Cardiac fibroblast (primary cell): ENCODE data around the gene NUDC.

DNA sequence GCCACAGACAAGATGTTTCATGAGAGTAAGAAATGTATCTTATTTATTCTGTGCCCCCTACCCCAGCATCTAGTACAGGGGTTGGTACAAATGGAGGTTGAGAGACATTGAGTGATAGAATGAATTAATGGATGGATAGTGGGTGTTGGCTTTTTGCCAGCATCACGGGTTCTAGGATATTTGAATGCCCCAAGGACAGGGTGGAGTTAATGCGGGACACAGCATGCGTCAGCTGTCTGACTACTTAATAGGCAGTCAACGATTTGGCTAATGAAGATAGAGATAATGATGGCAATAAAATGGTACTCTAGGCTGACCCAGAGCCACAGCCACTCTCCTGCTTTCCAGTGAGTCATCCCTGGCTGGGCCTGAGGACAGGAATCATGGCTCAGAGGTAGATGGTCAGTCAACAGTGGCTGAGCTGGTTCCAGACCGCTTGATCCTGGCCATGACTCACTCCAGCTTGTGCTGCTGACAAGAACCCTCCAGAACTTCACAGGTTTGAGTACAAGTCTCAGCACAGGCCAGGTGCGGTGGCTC, 6.3 kb downstream of the NR0B2 start:
- RRBS, result no CpG with 5 or more reads among the region's 6 CpGs

- RRBS, result no CpG with 5 or more reads among the region's 6 CpGs
Observed at GRCh38 chr1:26910093-26911040, 3.4 kb downstream of the NR0B2 start.

- RRBS, result no CpG with 5 or more reads among the region's 8 CpGs
Observed at GRCh38 chr1:26911559-26912371, 2.0 kb downstream of the NR0B2 start.

GRCh38 chr1:26921160-26922187, at the start of gene NUDC:
TSS of gene NUDC (plus strand) at chr1:26921743.
- RRBS, result 1% methylated on average over 17 of the region's 79 CpGs

GRCh38 chr1:27260611-27261303, 26.3 kb downstream of the WDTC1 start:
- RRBS, result no CpG with 5 or more reads among the region's 5 CpGs

- RRBS, result 64% methylated on average over 10 of the region's 25 CpGs
Observed at GRCh38 chr1:27360977-27361425, 5.8 kb downstream of the MAP3K6 start.

DNA sequence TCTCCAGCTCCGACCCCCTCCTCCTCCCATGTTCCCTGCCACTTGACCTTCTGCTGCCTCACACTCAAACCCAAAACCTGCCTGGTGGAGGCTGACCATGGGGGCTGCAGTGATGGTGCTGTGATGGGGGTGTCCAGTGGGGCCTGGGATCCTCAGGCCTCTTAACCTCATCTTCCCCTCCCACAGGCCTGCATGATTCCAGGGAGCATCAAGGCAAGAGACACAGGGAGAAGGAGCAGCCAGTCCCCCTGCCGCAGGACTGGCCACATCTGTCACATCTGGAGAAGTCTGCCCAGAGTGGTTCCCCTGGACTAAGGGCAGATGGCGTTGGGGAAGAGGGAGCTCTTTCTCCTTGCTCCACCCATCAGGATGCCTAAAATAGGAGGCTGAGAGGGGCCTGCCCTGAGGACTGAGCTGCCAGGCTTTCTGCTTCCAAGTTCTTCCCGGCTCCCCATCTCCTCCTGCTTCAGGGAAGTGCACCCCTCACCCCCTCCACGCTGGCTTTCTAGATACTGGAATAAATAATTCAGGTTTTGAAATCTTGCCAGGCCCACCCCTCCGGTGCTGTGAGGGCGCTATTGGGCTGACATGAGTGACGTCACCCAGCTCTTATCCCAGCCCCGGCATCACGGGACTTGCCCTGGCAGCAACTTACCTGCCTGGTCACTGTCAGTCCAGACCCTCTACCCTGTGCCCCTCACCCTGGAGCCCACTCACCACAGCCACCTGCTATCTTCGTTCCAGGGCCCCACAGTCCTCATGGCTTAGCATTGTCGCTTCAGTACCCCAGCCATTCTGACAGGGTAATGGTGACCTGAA, 1.1 kb upstream of the GPR3 start:
- RRBS, result 3% methylated on average over 4 of the region's 12 CpGs

DNA sequence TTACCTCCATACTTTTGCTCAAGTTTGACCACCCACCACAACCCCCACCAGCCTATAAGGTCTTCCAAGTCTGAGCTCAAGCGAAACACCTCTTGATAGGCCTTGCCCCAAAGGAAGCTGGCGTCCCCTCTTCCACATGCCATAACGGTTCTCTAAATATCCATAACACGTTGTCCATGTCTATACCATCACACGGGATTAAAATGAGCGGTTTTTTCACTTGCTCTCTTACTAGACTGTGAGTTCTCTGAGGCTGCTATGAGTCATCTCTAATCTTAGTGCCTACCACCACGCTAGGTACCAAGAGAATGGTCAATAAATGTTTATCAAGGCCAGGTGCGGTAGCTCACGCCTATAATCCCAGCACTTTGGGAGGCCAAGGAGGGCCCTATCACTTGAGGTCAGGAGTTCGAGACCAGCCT, 41.0 kb downstream of the WASF2 start:
- RRBS, result no CpG with 5 or more reads among the region's 10 CpGs

DNA sequence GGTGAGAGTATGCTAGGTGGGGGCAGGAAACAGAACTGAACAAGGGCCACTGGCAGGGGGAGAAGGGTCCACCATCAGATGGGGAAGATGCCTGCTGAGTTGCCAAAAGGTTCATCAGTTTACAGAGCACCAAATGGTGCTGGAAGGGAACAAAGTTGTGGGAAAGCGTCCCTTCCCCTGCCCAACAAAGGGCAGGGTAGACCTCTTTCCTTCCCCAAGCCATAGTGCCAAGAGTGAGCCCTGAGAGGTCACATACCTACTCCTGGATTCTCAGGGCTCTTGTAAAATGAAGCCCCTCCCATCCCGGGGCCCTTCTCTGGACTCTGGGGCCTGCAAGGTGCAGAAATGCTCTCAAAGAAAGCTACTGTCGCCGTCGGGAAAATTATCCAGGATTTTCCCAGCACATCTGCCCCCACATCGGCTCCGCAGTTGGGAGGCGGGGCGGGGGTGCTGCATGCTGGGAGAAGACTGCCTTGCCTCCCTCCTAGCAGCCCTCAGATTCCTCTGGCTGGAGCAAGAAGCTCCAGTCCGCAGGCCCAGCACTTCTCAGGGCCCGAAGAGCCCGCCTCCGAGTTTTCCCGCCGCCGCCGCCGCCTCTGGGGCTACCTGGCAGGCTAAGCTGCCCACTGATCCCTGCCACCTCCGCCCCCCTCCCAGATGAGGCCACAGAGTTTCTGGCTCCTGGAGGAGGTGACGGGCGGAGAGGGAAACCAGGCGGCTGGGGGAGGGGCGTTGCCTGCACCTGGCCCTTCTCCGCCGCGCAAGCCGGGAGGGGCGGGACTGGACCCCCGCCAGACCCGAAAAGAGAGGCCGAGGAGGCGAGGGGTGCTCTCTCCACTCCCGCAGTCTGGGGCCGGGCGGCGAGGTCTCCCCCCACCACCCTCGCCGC, 29.1 kb downstream of the AHDC1 start:
- RRBS, result 2% methylated on average over 6 of the region's 38 CpGs

DNA sequence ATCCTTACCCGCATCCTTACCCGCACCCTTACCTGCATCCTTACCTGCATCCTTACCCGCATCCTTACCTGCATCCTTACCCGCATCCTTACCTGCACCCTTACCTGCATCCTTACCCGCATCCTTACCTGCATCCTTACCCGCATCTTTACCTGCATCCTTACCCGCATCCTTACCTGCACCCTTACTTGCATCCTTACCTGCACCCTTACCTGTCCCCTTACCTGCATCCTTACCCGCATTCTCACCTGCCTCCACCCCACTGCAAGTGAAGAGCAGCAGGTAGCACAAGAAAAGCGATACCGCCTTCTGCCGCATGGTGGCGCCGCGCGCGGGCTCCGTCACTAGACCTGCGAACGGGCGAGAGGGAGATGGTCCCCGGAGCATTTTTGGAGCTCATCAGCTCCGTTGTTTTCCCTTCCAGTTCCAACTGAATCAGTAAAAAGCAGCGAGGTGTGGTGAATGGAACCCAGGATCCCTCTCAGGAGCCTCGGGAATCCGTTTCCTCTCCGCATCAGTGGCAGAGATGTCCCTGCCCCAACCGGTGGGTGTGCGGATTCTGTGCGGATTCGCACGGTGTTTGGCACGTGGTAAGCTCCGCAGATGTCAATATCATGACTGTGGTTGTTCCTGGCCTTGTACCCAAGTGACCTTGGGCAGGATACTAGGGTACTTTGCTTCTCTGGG, 2.9 kb downstream of the IFI6 start:
- RRBS, result no CpG with 5 or more reads among the region's 33 CpGs

GRCh38 chr1:27968677-27969238, 9.0 kb downstream of the XKR8 start:
- RRBS, result no CpG with 5 or more reads among the region's 5 CpGs

DNA sequence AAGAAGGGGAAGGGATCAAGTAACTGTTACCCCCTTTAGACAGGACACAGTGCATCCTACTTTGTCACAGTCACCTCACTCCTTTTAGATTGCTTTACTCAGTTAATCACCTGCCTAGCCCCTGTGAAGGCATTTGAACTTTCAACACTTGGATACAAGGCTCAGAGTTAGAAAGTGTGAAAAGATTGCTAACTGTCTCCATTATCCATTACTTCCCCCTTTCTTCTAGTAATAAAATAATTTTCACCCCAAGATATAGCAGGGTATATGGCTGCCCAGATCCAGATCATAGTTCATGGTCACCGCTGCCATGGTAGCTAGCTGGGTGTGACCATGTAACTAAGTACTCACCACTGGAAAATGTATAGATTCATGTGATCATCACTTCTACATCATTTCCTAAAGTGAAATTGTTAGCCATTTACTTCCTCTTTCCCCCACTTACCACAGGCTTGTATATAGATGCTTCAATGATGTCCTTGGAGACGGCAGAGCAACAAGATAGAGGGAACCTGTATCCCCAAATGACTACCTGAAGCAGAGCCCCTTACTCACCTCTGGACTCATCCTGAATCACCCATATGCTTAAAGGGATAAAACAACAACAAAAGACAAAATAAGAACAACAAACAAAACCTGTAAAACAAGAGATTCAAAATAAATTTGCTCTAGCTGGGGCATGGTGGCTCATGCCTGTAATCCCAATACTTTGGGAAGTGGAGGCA, 22.7 kb upstream of the EYA3 start:
- RRBS, result no CpG with 5 or more reads among the region's 2 CpGs

GRCh38 chr1:28135292-28136148, 41.0 kb downstream of the PTAFR start:
- RRBS, result no CpG with 5 or more reads among the region's 15 CpGs

DNA sequence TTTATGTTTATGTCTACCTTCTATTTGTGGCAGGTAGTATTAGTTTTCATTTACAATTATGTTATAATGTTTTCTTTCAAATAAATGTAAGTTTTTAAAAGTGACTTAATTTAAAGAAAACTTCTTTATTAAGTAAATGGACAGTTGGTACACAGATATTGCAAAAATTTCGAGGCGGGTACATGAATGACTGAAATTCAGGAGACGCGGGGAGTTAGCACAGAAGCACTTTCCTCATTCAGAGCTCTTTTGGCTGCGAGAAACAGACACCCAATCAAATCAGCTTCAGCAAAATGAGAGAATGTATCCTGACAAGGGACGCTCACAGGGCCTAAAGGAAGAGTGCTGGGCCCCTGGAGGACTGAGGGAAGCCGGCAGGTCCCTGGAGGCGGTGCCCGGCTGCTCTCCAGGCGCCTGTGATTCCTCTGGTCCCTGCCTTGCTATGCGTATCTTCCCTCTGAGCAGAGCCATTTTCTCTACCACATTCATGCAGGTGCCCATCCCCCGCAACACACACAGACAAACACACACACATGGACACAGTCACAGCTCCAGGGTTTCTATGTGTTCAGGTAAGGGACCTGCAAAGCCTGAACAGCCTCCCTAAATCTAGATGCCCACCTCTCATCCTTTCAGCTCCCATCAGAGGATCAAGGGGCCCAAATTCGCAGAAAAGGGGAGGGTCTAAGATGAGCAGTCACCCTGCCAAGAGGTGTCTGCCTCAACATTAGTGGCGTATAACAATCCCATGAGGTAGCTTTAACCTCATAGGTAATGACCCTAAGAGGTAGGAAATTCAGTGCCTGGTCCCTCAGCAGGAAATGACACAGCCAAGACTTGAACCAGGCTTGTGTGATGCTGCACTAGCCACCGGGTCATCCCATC, 29.2 kb downstream of the PTAFR start:
- RRBS, result 69% methylated on average over 1 of the region's 15 CpGs

DNA sequence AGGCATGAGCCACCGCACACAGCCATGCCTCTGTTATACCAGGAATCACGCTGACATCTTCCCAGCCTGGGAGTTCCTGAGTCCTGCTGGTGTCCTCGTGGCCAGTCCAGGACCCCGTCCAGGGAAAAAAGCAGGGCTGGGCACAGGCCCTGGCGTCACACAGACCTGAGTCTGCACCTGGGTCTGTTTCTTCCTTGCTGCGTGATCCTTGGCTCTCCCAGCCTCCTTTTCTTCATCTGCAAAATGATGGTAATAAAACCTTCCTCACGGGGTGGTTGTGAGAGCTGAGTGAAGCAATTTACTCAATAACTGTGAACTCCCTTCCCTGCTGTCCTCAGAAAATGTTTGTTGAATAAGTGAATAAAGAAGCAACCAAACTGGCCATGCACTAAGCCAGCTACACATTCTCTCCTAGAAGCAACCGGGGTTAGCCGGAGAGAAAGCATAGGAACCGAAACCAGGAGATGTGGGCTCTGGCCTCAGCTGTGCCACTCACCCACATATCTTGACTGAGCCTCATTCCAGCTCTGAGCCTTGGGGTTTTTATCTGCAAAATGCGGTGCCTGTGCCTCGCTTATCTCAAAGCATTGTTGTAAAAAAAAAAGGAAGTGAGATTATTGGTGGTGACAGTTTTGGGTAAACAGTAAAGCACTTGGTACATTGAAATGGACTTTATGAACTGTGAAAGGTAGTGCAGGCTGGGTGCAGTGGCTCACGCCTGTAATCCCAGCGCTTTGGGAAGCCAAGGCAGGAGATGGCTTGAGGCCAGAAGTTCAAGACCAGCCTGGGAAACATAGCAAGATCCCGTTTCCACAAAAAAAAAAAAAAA, 4.0 kb downstream of the PTAFR start:
- RRBS, result no CpG with 5 or more reads among the region's 15 CpGs

GRCh38 chr1:28247698-28248163, 11.6 kb upstream of the SESN2 start:
- RRBS, result no CpG with 5 or more reads among the region's 11 CpGs

- RRBS, result no CpG with 5 or more reads among the region's 14 CpGs
Observed at GRCh38 chr1:28296515-28297439, 32.1 kb upstream of the MED18 start.

- RRBS, result no CpG with 5 or more reads among the region's 9 CpGs
Observed at GRCh38 chr1:28321897-28322784, 6.7 kb upstream of the MED18 start.

DNA sequence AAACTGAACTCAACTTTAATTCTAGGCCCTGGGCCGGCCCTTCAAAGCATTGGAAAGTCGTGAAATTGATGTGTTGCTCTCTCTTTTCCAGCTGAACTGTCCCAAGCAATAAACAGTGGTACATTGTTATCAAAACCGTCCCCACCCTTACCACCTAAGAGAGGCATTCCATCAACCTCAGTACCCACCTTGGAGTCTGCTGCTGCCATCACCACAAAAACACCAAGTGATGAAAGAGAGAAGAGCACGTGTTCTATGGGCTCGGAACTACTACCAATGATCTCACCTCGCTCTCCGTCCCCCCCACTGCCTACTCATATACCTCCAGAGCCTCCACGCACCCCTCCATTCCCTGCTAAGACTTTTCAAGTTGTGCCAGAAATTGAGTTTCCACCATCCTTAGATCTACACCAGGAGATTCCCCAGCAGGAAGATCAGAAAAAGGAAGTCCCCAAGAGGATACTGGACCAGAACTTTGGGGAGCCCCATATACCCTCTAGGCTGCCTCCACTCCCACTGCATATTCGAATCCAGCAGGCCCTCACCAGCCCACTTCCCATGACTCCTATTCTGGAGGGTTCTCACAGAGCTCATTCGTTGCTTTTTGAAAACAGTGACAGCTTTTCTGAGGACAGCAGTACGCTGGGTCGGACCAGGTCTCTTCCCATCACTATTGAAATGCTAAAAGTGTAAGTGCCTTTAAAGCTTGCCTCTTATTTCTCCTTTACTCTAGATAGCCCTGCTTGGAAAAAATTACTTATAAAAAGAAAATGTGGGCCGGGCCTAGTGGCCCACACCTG, 32.2 kb upstream of the RCC1 start:
- RRBS, result no CpG with 5 or more reads among the region's 13 CpGs

DNA sequence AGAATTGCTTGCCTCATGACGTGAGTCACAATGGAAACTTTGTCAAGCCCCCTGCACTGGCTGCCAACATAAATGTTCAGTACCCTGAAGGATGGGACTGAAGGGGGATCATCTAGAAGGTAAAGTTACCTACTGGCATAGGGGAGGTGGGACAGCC, 4.0 kb downstream of the RCC1 start:
- RRBS, result no CpG with 5 or more reads among the region's 1 CpG